Neuron (in vitro differentiated cells): ENCODE measurements around a stretch of chr2.

GRCh38 chr2:234362875-234363693 is 133.8 kb downstream of the ARL4C start:
- PRO-cap = no peak

DNA sequence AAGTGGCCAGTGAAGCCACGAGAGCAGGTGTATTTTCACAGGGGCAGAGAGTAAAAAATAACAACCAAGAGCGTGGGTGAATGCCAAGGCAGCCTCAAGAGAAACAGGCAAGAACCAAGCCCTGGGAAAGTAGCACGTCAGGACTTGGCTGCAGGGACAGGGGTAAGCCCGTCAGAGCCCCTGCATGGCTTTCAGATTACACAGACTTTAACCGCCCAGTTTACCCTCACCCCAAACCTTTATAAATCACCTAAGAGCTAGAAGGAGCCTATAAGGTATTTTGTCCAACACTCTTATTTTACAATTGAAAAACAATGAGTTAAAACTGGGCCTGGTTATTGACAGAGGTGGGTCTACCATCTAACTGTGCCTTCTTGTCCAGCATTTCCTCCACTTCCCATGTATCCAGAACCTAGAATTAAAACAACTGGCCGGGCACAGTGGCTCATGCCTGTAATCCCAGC is 43.6 kb downstream of the ARL4C start:
- PRO-cap = no peak

GRCh38 chr2:234493127-234493528 is 3.8 kb downstream of the ARL4C start:
- PRO-cap = no peak

DNA sequence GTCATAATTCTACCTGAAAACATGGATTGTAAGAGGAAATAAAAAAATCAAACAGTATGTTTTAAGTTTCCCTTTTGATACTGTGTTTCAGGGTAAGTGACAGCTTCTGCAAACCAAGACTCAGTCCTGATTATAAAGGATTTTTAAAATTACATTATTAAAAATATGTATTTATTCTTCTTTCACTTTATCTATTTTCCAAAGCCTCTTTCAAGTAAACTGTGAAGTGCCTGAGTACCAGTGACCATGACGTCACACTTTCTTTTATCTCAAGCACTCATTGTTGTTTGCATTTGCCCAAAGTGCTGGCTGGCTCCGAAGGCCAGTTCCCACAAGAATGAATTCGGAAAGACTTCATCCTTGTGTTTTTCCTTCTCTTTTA is 2.7 kb downstream of the ARL4C start:
- PRO-cap = unidirectional peak, plus-strand start at position 280 of the sequence

DNA sequence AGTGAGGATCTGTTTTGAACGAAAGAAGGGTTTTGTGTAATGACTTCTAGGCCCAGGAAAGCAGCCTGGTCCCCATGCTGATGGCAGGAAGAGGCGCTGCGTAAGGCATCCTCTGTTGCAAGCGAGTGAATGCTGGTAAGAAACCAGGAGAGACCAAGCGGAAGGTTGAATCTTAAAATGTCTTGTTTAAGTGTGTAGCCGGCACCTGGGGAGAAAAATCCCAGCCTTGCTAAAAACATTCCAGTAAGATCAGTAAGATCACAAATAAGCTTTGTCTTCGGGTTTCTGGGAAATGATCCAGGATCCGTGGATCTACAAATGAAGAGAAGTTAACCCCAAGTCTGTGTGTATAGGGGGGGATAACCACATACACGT is 135.6 kb upstream of the ARL4C start:
- PRO-cap = no peak

DNA sequence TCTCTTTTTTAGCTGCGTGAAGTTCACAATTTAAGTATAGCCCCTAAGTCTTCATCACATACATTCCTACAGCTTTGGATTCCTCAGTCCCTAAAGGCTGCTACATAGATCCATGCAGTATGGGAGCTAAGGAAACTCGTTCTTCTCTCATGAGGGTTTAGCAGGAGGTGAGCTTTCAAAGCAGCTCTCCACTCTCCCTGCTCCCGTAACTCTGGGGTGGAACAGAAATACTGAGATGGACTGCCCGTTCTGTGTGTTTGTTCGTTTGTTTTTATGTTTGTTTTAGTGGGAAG is 156.6 kb upstream of the SH3BP4 start:
- PRO-cap = no peak

DNA sequence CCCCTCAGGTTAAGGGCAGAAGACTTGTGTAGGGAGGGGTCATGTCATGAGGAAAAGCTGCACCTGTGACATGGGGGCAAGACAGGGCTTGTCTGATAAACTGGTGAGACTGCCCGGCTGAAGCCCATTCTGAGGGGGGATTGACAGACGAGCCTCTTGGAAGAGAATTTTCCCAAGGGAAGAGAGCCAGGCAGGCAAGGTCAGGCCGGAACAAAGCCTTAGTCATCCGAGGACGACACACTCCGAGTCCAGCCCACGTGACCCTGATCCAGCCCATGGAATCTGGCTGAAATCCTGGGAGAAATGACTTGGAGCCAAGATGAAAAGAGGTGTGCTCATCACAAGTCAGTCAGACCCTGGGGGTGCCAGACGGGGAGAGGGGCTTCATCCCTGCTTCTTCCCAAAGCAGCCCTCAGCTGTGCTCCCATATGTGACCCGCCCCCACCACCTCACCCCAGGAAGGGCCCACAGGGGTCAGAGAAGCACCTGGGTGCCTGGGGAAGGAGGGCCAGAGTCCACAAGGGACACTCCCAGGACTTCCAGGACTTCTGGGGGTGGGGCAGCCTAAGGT is 88.4 kb upstream of the SH3BP4 start:
- PRO-cap = no peak

DNA sequence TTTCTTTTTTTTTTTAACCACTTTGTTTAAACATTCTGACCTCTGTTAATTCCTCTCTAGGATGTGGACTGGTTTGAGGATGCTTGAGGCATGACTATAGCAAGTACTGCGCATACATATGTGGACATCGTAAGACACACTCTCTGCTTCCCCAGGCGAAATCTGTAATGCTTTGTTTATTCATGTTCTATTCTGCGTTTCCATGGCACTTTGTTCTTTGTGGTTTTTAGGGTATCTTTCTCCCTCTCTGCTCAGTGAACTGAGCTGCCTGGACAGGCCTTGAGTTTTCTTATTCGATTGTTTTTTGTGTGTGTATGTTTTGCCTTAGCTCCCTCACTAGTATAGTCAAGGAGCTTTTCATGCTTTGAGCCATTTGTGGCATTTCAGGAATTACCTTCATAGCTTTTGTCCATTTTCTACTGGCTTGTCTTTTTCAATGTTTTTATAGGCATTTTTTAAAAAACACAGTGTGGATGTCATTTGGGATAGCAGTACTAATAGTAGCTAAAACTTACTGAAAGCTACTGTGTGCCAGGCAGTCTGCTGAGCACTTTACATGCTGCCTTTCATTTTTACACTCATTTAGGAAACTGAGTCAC is 1.9 kb upstream of the SH3BP4 start:
- PRO-cap = no peak

DNA sequence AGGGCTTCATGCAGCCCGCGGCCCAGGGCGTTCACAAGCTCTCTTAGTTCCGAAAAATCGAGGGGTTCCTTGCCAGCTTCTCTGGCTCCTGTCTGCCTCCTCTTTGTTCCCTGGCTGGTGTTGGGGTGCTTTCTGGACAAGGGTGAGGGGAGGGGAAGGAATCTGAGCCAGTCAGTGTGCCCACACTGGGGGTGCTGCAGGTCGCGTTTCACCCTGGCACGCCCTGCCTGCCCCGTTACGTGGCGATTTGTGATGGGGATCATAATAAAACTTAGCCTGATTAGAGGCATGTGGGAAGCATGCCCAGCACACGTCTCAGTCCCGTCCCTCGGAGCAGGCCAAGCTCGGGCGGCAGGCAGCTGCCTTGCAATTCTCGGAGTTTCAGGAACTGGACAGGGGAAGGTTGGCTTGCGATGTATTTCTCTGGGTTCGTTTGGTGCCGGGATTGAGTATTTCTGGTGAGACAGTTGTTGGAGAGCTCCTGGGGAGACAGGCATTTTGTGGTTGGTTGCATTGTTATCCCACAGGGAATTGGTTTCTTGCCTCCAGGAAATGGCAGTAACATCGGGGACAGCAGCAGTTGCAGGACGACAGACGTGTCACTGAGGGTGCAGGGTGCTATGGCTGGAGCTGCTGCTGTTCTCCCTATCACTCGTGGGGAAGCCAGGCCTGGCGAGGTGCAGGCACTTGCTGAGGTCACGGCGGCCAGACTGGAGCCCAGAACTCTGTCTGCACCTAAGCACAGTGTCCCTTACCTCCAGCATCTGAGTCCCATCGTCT is 23.0 kb downstream of the SH3BP4 start:
- PRO-cap = no peak

DNA sequence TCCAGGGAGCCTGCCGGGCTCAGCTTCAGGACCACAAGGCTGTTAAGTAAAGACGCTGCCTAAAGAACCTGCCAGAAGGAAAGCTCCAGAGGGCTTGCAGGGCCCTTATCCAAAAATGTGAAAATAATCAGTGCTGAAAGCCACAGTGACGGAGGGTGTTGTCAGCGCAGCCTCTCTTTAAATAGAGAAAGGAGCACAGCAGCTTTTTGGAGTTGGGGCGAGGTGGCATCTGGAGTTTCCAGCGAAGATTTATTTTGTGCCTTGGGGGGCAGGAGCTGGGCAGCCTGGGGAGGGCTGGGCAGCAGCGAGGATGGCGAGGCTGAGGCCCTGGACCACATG is 40.1 kb downstream of the SH3BP4 start:
- PRO-cap = no peak

GRCh38 chr2:234994125-234995112 is 42.6 kb downstream of the SH3BP4 start:
- PRO-cap = no peak

GRCh38 chr2:235025129-235025583 is 73.3 kb downstream of the SH3BP4 start:
- PRO-cap = no peak

- PRO-cap = no peak
These were observed 111.6 kb downstream of the SH3BP4 start for GRCh38 chr2:235063371-235063899.

GRCh38 chr2:235374547-235375031 is 119.3 kb upstream of the AGAP1 start:
- PRO-cap = no peak

- PRO-cap = no peak
These were observed 115.5 kb upstream of the AGAP1 start for GRCh38 chr2:235378204-235378798.

GRCh38 chr2:235384280-235385266 is 109.3 kb upstream of the AGAP1 start:
- PRO-cap = no peak

DNA sequence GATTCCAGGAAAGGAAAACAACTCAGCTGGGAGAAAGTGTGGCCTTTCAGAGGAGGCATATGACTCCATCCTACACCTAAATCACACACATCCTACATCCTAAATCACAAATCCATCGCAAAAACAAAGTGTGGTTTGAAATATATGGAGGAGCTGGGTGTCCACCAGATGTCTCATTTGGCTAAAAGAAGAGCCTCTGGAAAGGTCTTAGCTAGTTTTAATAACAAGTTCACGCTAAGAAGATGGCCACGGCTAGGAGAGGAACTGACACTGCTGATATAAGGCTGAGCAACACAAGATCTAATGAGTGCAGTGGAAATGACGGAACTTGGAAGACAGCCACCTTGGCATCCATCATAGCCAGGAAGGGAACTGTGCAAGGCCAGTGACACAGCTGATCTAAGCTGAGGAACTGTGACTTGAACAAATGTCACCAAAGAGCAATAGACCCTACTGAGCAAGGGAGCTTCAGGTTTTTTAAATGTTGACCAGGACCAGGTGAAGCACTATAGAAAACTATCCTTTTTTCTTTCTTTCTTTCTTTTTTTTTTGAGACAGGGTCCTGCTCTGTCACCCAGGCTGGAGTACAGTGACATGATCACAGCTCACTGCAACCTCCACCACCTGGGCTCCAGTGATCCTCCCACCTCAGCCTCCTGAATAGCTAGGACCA is 59.9 kb upstream of the AGAP1 start:
- PRO-cap = no peak

GRCh38 chr2:235495821-235496981 is 2.4 kb downstream of the AGAP1 start:
- PRO-cap = bidirectional peak, plus-strand start at chr2:235496412, minus-strand start at chr2:235496194; bidirectional peak, plus-strand start at chr2:235496504, minus-strand start at chr2:235496485

DNA sequence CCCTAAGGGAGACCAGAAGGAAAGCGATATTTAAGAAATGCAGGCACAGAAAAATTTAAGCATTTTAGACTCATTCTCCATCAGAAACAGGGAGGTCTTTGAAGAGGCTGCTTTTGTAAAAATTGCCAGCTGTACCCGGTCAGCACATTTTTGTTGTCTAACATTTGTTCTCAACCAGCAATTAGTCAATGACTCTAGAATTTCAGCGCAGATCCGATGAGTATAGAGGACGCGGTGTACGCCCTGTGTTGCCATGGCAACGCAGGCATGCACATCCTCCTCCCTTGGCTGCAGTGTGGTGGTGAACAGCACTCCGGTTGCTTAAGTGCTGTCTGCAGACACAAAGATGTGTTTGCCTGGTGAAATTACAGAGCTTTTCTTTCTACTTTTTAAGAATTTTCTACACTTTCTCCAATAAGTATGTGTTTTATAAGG is 111.8 kb downstream of the AGAP1 start:
- PRO-cap = bidirectional peak, plus-strand start at position 311 of the sequence, minus-strand start at position 190 of the sequence

DNA sequence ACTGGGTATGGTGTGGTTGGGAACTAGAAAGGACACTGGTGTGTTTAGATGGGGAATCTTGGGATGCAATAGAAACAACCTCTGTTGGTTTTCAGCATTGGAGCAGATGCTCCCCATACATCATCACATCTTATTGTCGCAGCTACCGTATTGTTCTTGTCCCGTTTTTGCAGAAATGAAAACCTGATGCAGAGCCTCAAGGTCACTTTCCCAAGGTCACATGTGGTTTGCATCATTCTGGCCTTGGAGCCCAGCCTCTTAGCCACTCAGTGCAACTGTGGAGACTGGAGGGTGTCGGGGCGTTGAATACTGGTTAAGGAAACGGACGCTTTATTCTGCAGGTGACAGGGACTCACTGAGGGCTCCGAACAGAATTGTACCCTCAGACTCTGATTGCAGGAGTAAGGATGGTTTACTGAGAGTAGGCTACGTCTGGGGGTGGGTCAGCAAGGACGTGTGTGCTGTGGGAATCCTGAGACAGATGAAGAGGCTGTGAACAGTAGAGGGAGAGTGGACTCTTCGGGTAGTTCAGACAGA is 166.9 kb downstream of the AGAP1 start:
- PRO-cap = no peak